Duodenum (tissue), 1 donor: ENCODE measurements around the genes ARRDC3 and FAM172A.

DNA sequence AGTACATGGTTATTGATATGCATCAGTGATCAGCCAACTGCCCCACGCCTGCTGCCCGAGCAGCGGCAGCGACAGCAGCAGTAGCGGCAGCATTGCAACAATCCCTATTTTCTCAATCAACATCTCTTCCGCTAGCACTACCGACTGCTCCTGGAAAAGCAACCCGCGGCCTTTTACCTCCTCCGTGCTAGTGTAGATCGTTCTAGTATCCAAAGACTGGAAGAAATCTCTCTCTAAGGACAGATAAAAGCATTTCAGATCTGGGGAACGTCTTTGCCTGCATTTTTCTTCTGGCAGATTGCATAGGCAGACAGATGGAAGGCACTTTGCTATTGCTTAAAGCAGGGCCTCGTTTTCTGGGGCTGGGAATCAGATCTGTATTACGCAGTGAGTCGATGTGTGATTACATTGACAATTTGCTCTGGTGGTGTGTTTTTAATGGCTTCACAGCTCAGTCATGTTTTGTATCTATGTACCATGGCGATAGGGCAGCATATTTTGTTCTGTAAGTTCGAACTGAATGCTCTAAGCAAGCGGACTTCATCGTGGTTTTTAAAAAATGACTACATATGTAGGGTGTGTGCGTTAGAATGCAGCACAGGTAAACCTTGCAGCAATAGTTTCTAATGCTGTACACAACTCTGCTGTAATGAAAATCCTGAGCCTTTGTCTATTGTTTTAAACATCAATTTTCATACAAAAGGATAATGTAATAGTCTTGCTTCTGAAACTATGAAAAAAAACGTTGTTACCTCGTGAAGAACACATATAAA lies 215.1 kb downstream of the MEF2C start:
- PRO-cap = no peak

- PRO-cap = no peak
Observed at GRCh38 chr5:88734956-88735569, 147.9 kb downstream of the MEF2C start.

GRCh38 chr5:88825261-88825549 lies 57.8 kb downstream of the MEF2C start:
- PRO-cap = no peak

DNA sequence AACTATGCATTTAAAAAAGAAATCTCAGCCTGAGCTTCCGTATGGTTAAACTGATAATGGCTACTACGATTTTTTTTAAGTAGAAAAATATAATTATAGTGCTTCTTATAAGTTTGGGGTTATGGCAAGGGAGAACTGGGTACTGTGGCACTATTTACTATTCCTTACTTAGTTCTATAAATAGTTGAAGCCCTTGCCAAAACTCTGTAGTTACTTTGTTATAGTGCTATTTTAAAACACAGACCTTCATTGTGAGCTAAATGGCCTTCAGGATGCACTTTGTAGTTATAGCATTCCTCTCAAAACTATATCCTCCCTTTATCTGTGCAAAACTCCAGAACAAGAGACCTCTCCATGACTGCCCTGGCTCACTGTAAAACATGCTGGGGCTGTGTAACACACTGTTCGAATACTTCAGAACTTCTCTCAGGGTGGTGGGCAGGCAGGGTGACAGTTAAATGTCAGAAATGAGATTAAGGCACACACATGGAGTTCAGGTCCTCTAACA lies 49.2 kb downstream of the MEF2C start:
- PRO-cap = no peak

GRCh38 chr5:89388683-89389088 lies 505.7 kb upstream of the MEF2C start:
- PRO-cap = unidirectional peak, plus-strand start at chr5:89388973

GRCh38 chr5:90642836-90643350 lies 84.3 kb downstream of the ADGRV1 start:
- PRO-cap = no peak

DNA sequence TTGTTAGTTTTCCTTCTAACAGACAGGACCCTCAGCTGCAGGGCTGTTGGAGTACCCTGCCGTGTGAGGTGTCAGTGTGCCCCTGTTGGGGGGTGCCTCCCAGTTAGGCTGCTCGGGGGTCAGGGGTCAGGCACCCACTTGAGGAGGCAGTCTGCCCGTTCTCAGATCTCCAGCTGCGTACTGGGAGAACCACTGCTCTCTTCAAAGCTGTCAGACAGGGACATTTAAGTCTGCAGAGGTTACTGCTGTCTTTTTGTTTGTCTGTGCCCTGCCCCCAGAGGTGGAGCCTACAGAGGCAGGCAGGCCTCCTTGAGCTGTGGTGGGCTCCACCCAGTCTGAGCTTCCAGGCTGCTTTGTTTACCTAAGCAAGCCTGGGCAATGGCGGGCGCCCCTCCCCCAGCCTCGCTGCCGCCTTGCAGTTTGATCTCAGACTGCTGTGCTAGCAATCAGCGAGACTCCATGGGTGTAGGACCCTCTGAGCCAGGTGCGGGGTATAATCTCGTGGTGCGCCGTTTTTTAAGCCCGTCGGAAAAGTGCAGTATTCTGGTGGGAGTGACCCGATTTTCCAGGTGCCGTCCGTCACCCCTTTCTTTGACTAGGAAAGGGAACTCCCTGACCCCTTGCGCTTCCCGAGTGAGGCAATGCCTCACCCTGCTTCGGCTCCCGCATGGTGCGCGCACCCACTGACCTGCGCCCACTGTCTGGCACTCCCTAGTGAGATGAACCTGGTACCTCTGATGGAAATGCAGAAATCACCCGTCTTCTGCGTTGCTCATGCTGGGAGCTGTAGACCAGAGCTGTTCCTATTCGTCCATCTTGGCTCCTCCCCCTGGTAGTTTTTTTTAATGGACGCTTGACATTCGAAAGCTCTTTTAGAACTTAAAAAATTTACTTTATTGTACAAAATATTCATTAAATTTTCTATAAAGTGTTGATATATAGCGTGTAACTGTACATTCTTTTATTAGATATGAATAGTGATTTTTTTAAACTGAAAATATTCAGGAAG lies 109.5 kb downstream of the ADGRV1 start:
- PRO-cap = no peak

DNA sequence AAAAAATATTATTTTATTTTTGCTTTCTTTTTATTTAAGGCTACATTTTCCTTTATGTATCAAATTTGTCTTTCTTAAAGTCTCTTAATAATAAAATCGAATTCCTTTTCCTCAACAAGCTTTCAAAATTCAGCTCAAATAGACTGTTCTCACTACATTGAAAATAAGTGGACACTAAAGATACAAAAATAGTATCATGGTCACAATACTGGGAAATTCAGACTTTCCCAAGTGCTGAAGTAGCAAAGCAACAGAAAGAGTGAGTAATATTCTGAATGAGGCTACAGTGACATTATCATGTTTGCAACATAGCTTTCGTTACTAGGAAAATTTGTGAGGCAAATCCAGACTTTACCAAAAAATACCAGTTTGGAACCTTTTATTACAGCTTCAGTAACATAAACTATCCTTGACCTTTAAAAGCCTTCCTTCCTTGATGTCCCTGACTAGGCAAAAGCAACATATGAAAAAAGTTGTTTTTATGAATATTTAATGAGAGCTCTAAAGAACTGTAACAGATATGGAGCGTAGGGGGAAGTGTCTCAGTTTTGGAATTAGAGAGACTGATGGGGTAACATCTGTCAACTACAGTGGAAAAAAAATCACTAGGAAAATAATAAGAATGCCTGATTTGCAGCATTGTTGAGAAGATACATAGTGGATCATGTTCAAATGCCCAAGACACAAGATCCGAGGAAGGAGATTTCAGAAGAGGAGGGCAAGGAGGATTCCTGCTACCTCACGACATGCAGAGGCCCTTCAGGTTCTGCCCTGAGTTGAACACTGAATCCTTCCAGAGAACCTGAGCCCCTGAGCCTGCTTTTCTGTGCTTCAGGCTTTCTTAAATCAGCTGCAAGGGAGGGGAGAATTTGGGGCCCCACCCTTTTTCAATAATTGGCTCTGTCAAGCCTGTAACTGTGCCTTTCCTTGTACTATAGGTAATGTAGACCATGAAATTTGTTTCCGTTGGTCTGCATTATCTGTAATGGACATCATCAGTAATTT lies 313.0 kb downstream of the ADGRV1 start:
- PRO-cap = no peak

- PRO-cap = bidirectional peak, plus-strand start at chr5:91383504, minus-strand start at chr5:91383297; bidirectional peak, plus-strand start at chr5:91383786, minus-strand start at chr5:91383749
Observed at GRCh38 chr5:91382794-91383864, at the start of gene ARRDC3. ARRDC3 (minus strand) TSS chr5:91383317.

DNA sequence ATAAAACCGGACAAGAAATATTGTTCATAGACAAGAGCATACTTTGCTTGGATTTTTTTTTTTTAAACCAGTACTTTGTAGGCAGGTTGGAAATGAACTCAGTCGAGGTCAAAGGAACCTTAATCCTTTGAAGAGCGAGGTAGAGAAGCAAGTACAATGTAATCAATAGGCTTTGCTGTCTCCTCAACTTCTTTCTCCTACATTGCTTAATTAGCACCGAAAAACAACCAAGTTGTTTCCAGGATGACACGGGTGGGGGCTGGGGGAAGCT lies 683 bp upstream of the ARRDC3 start:
- PRO-cap = no peak

DNA sequence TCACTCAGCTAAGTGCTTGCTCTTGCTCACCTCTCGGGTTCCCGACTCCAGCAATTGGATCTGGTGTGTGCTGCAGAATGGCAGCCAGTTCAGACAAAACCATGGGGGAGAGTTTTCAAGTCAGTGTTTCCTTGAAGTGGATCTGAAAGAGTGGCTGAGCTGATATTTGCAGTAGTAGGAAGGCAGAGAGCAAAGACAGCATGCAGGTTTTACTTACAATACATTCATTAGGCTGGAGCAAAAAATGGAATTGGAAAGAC lies 160.8 kb upstream of the NR2F1 start:
- PRO-cap = no peak

DNA sequence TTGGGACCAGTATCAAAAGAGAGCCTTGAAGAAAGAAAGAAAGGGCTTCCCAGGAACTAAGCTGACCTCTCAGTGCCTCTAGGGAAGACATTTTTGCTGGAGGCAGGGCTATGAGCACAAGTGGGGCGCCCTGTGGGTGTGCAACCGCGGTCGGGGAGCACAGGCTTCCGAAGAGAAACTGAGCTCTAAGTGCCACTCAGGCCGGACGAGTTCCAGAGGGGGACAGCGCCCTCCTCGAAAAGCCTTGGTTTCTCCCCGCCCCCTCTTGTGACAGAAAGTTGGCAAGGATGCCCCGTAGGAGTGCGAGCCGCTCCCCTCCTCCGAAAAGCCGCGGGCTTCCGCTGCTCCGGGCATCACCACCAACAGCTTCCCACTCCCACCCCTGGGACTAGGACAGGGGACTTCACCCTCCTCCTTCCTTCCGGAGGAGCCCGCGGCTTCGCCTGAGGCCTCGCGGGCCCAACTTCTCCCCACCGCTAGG lies 4.1 kb upstream of the NR2F1 start:
- PRO-cap = no peak

- PRO-cap = bidirectional peak, plus-strand start at chr5:93584579, minus-strand start at chr5:93584359
Observed at GRCh38 chr5:93583826-93584927, 1.2 kb downstream of the NR2F1 start.

DNA sequence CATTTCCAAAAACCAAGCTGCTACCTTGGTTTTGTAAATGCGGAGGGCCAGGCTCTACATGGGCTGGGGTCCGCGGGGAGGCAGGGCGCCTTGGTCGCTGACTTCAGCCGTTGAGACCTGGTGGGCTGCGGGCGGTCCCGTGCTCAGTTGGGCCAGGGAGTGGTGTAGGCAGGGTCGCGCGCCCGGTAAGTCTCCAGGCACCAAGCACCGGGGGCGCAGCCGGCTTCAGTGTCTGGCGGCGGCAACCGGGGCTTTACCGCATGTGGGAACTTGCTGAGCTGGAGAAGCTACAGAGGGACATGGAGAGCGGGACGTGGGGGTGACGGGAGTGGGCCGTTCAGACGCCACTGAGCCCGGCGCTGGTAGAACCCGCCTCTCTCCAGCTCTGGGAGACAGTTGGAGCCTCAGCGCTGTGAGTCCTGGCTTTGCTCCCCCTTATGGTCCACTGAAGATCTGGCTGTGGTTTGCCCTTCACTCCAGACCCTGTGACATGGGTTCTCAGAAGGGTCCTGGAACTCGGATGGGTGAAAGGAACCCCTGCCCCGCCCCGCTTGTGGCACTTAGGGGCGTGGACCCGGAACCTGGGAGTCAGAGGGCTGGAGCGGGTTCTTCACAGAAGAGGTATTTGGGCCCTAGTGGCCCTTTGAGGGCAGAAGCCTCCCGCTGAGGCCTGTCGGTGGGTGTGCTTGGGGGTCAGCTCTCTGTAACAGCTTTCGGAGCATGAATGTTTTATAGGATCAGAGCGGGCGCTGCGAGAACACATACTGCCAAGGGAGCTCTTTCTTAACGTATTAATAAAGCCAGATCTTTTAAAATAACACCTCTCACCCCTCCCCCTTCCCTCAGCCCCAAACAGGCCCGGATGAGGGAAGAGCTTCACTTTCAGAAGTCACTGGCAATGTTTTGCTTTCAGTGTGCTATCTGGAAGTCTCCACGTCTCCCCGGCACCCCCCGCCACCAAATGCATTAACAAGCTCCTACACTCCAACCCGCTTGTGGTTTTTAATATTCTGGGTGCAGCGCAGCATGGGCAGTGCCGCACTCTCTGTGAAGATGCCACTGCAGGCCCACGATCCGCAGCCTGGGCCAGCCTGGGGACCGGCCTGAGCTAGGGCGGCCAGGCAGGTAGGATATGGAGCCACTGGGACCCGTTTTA lies 12.1 kb downstream of the NR2F1 start:
- PRO-cap = no peak

DNA sequence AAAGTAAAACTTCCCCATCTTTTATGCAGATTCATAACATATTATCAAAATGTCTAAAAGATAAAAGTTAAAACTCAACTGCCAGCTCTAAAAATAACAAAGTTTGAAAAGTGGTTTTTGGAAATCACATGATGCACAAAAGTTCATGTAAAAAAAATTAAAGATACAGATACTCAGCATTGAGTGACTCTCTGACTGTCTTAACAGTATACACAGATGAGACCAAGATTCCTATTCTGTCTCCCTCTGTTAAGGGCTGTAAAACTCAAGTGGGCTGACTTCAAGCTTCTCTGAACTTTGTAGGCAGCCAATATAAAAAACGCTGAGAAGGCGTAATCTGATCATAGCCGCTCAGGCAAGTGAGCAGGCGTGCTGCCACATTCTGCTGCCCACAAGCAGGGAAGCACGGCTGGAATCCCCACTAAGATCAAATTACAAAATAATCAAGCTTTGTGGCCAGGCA lies 64.3 kb downstream of the POU5F2 start:
- PRO-cap = no peak

GRCh38 chr5:94110838-94111909 lies at the start of gene FAM172A:
FAM172A (minus strand) TSS chr5:94111663.
- PRO-cap = unidirectional peak, plus-strand start at chr5:94111264; bidirectional peak, plus-strand start at chr5:94111716, minus-strand start at chr5:94111635

DNA sequence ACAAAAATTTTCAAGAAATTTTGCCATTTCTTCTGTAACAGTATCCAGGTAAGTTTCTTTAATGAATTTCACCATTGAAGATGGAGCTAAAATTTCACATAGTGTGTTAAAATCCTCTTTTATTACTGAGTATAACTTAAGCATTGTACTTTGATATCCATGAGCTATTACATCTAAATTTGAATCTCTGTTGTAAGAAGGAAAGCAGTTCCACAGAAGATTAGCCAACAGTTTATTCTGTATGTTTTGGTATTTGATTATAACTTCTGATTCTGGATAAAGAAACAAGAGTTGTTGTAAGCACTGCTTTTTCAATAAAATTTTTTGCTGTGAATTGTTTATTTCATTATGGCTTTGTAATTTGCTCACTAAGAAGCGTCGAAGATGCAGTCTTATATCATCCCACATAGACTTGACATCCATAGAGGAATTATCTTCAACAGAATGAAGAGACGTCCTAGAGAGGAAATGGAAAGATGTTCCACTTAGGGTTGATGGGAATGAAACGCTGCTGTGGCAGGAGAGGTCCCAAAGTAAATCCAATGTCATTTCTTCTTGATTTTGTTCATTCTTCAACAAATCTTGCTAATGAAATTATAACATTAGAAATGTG lies 98.0 kb downstream of the KIAA0825 start:
- PRO-cap = no peak

DNA sequence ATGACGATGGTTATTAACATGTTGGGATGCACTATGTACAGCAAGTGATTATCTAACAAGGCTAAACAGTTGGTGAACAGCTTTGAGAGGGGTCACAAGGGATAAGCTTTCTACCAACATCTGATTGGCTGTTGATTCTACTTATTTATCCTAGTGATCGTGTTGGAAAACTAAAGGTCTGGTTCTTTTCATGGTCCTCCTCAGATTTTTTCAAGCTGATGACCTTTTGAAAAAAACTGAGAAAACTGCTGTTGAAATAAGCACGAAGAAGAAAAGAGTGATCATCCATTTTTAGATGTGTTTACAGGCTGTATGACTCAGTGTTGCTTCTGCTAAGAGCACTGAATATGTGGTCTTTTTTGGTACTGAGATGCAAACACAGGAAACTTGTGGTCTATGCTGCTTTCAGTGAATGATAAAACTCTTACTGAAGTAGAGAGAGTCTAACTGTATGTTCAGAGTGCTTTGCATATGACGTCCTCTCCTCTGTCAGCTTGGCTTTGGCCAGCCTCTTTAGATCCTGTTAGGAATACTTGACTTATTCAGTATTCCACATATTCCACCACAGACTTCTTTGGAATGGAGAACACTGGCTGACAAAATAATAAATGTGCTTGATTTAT lies 174.8 kb downstream of the SLF1 start:
- PRO-cap = no peak

- PRO-cap = no peak
Observed at GRCh38 chr5:95392713-95393140, 1.6 kb downstream of the FAM81B start.

DNA sequence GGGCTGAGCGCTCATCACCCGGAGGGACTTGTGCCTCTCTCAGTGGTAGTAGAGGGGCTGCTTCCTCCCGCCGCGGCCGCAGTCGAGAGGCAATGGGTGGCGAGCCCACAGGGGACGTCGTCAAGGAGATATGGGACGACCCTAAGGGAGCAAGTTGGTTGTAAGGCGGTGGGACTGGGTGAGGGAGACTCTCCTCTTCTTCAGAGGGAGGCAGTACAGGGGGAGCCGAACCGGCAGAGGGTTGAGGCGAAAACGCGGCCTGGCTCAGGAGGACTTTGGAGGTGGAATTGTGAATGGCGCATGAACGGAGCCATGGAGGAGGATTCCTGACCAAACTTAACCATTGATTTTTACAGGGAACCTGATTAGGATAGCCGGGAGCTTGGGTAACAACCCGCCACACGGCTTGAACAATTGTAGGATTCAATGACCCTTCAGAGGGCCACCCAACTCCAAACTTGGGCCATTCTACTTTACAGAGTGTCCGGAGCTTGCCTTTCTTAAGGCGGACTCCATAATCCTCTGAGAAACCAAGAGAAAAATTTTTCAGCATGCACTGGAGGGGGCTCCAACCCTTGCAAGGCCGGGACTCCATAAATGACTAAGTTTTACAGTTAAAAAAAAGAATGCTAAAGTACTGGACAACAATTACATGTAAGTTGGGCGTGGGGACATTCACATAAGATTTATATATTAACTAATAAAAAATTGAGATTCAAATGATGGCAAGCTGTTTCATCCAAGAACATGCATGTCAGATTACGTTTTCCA lies 19.5 kb upstream of the RHOBTB3 start:
- PRO-cap = no peak